ENCODE results near the gene METTL14.

DNA sequence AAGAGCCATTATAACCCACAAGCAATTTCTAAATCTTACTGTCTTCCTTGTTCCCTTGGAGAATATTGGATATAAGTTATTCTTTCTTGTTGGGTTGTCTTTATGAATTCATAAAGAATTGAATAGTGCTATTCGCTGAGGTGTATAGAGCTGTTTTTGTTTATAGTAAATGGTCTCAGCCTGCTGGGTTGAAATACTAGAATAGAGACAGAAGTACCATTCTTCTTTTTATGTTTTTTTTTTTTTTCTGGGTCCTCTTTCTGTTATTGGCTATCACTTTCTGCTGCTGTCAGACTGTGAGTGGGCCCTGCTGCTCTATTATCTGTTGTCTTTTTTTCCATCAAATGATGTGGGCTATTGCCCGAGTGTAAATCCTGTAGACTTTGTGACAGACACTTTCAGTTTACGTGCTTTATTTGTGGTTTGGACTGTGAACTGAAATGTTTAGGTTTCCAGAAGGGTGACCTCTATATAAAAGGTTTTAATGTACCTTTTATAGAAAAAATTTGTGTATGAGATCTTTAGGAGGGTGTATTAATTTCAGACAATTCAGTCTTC lies 3.1 kb downstream of the UGT8 start:
- RRBS, result no CpG with 5 or more reads among the region's 3 CpGs

GRCh38 chr4:118351825-118352625 lies 778 bp downstream of the PRSS12 start:
- RRBS, result no CpG with 5 or more reads among the region's 66 CpGs

- RRBS, result no CpG with 5 or more reads among the region's 3 CpGs
Observed at GRCh38 chr4:118683429-118683930, 1.7 kb upstream of the METTL14 start.

- RRBS, result 4% methylated on average over 2 of the region's 44 CpGs
Observed at GRCh38 chr4:118685114-118686097, at the start of gene METTL14. METTL14 (plus strand) TSS chr4:118685392.

- RRBS, result no CpG with 5 or more reads among the region's 3 CpGs
Observed at GRCh38 chr4:118746531-118747113, 61.4 kb downstream of the METTL14 start.

GRCh38 chr4:118805358-118806335 lies 30.3 kb downstream of the SEC24D start:
- RRBS, result no CpG with 5 or more reads among the region's 5 CpGs

DNA sequence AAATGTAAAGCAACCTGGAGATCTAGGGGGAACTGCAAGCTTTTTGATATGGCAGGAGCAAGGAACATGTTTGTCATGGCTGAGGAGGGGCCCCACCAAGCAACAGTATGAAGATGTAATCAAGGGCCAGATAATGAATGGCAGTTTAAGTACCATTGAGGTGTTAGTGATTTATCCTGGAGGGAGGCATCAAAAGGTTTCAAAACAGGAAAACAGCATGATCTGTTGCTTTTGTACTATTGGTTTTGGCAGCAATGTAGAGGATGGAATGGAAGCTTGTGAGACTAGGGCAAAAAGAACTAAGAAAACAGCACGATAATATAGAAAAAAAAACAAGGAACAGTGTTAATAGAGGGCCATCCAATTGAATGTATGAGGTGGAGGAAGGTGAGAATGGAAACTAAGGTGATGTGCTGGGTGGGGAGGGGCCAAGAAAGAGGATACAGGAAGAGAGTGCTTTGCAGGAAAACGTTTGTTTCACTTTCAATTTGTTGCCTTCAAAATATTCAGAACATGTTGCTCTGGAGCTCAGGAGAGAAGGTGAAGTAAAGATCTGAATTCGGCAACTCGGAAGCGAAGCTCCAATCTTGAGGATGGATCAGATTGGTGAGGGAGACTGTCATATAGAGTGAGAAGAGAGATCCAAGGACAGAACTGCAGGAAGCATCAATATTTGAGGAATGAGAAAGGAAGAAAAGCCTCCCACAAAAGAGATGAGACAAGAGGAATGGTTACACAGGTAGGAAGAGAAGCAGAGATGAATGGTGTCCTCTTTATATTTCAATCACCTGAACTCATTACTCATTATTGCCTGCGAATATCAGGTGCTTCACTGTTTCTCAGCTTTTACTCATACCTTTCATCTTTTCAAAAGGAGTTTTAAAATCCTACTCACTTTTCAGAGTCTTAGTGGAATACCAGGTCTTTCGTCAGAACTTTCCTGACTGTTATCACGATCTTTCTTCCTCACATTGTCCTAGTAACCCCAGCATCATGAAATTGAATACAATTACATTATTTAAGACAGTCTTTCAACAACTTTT lies 14.6 kb upstream of the SEC24D start:
- RRBS, result no CpG with 5 or more reads among the region's 8 CpGs

- RRBS, result no CpG with 5 or more reads among the region's 2 CpGs
Observed at GRCh38 chr4:118920263-118920827, 31.7 kb downstream of the SYNPO2 start.

GRCh38 chr4:119016481-119016946 lies 119.1 kb upstream of the MYOZ2 start:
- RRBS, result no CpG with 5 or more reads among the region's 1 CpG

DNA sequence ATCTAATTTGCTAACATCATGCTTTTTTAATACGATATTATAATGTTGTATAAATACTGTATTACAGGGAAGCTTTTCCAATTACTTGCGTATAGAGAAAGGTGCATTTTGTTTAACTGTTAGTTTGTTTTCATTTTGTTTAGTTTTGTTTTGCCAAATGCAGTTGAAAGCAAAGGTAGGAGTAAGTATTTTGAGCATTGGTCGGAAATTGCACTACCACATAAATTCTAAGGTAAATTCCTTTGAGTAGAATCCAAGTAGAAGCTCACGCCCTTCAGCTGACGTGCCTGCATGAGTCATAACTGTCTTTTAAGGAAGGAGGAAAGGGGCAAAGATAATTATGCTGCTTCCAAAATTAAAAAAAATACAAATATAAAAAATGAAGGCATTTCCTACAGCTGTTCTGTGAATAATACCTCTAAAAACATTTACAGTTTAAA lies 110.3 kb upstream of the MYOZ2 start:
- RRBS, result no CpG with 5 or more reads among the region's 5 CpGs

GRCh38 chr4:119027790-119028200 lies 107.8 kb upstream of the MYOZ2 start:
- RRBS, result no CpG with 5 or more reads among the region's 1 CpG

DNA sequence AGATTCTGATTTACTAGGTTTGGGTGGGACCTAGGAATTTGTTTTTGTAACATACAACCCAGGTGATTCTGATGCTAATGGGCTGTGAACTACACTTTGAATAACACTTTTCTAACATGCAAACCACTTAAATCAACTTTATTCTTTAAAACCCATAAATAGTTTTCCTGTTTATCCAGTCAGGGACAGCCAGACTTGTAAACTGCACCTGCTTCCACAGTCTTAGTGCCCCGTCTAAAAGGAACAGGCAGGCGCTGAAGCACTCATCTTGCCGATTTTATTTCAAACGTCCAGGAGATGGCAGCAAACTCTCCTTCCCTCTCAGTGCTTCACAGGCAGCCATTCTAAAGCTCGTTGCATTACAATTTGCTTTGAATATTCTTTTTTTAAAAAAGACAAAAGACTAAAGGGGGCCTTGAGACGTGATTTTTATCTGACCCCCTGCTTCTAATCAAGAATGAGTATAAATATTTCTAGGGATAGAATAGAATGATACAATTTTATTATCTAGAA lies 93.7 kb upstream of the MYOZ2 start:
- RRBS, result no CpG with 5 or more reads among the region's 6 CpGs

DNA sequence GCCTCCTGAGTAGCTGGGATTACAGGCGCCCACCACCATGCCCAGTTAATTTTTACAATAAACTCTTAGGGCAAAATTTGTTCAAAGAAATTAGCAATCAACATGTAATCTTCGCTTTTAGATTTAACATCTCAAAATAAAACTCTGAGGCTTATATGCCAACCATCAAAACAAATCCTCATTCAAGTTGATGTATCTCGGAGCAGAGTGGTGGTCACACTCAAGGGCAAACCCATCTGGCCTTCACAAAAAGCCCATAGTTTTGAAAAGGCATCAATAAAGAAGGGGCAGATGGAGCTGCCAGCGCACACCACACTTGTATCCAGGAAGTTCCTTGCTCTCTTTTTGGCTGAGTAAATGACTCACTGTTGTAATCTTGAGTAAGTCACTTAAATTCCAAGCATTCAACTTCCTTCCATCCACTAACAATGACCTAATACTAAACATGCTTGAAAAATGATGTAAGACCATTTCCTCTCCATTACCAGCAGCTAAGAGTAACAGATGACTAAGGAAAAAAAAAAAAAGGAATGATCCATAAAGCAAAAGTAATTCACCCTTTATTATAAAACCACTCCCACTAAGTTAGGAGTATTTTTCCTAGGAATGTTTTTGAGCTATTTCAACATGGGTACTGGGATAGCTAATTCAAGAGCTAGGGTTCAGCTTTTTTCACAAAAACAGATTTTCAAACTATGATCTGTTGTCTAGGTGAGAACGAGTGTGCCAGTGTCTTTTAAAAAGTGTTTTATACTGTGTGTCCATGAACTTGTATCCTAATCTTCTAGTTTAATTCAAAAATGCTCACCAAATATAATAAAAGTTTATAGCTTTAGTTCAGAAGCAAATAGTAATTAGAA lies 32.3 kb upstream of the MYOZ2 start:
- RRBS, result no CpG with 5 or more reads among the region's 5 CpGs

DNA sequence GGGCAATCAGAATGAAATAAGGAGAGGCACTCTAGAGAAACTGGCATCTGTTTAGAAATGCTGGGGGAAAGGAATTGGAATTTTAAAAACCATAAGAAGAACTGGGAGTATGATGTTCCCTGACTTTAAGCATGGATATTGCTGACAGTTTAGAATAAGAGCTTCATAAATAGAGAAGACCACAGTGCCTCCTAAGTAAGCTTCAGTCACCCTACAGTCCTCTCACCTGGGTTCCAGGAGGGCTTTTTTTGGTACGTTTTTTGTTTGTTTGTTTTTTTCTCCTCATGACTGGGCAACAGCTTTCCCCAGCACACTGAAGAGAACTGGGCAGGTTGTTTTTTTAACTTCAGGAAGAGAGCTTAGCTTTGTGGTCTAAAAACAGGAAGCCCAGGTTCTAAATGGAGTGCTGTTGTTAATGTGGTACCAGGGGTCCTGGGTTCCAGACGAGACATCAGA lies 4.0 kb downstream of the MYOZ2 start:
- RRBS, result no CpG with 5 or more reads among the region's 2 CpGs

DNA sequence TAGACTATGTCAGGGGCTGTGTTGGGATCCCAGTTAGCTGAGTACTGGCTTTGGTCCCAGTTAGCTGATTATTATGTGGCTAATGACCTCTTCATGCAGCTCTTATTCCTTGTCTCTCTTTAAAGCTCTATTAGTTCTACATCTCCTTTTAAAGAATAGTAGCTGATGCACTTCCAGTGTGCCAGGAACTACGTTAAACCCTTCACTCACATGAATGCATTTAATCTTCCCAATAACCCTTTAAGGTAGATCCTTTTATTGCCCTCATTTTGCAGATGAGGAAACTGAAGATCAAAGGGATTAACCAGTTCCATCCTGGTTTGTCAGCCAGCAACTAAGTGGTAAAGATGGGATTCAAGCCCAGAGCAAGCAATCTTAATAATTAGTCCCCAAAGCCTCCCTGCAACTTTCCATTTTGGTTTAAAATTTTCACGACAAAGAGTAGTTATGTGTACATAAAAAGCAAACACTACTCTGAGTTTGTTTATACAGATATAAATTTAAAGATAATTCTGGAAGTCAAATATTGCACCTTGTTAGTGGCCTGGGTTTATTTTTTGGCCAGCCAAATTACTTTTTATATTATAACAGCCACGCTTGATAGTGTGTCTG lies 37.4 kb downstream of the PDE5A start:
- RRBS, result no CpG with 5 or more reads among the region's 3 CpGs

GRCh38 chr4:121057115-121058103 lies 14.9 kb downstream of the NDNF start:
- RRBS, result 0% methylated on average over 1 of the region's 12 CpGs

DNA sequence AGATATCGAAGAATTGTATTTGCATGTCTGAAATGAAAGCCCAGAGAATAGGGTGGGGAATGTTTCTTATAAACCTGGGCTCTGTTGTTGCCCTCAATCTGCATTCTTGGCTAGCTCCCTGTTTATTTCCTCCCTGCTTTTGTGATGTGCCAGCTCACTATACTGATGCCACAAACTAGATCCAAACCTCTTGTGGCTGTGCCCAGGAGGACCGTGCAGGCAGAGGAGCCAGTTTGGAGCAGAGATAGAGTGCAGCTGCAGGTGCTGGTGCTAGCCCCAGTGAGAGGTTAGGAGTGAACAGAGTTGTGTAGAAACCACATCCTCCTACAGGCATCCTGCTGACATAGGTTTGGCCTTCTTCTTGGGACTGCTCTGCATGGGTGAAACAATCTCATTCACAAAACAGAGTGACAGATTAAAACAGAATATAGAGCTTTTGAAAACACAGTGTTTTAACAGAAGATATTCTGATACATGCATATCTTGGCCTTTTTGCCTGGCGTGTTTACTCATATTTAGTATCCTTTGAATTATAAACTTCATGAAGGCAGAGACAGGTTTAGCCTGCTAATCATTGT lies 25.7 kb upstream of the TNIP3 start:
- RRBS, result no CpG with 5 or more reads among the region's 3 CpGs

GRCh38 chr4:121853253-121854012 lies 16.8 kb downstream of the BBS7 start:
- RRBS, result no CpG with 5 or more reads among the region's 3 CpGs

- RRBS, result no CpG with 5 or more reads among the region's 2 CpGs
Observed at GRCh38 chr4:122307915-122308382, 70.9 kb upstream of the ADAD1 start.

DNA sequence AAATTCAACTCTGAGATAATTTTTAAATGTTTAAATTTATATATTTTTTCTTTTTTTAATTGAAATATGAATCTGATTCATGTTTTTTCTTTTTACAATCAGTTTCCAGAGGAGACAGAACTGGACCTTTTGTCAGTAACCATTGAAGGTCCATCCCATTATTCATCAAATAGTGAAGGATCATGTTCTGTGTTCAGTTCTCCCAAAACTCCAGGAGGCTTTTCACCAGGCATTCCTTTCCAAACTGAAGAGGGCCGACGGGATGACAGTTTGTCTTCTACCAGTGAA lies 50.9 kb upstream of the ADAD1 start:
- RRBS, result no CpG with 5 or more reads among the region's 2 CpGs

Measured in GM12891 (cell line).